Measurements from ENCODE around the gene ZNF687.

GRCh38 chr1:150560417-150560717 lies 11.2 kb downstream of the ADAMTSL4 start:
- PRO-cap: no peak
- RAMPAGE, long total RNA: no peak
- RRBS: no CpG with 5 or more reads among the region's 2 CpGs

GRCh38 chr1:150568634-150568887 lies 10.8 kb downstream of the MCL1 start:
- PRO-cap: no peak
- RAMPAGE, long total RNA: no peak

DNA sequence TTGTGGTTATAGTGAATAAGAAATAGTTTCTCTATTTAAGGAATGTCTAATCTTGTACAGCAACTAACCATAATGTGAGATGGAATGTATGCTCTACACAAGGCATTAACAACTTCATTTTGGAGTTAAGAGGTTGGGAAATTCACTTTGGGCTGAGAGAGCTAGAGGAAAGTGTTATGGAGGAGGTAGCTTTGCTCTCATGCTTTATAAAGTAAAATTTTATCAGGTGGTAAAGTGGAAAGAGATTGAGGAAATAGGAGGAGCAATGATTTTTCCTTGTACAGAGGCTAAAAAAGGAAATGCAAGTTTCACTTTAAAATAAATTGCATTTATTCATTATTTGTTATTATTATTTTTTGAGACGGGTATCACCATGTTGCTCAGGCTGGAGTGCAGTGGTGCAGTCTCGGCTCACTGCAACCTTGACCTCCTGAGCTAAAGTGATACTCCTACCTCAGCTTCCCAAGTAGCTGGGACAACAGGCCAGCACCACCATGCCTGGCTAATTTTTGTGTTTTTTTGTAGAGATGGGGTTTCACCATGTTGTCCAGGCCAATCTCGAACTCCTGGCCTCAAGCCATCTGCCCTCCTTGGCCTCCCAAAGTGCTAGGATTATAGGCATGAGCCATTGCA lies 3.2 kb upstream of the MCL1 start:
- PRO-cap: no peak
- RAMPAGE, long total RNA: no peak
- RRBS: no CpG with 5 or more reads among the region's 3 CpGs

DNA sequence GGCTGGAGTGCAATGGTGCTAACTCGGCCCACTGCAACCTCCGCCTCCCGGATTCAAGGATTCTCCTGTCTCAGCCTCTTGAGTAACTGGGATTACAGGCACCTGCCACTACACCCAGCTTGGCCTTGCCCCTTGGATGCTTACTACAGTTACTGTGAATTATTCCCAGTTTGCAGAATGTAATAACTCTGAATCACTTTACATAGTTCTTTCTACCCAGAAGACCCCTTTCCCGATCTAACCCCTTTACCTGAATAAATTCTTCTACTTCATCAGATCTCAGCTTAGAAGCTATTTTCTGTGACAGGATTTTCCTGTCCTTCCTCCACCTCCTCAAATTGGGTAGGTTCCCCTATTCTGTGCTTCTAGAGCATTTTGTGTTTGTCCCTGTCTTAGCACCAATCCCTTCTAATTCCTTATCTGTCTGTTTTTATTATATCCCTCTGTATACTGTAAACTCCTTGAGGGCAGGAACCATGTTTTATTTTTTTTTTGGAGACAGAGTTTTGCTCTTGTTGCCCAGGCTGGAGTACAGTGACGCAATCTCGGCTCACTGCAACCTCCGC lies 12.5 kb downstream of the ENSA start:
- PRO-cap: unidirectional peak, minus-strand start at position 337 of the sequence
- RAMPAGE, long total RNA: no peak
- RRBS: no CpG with 5 or more reads among the region's 7 CpGs

DNA sequence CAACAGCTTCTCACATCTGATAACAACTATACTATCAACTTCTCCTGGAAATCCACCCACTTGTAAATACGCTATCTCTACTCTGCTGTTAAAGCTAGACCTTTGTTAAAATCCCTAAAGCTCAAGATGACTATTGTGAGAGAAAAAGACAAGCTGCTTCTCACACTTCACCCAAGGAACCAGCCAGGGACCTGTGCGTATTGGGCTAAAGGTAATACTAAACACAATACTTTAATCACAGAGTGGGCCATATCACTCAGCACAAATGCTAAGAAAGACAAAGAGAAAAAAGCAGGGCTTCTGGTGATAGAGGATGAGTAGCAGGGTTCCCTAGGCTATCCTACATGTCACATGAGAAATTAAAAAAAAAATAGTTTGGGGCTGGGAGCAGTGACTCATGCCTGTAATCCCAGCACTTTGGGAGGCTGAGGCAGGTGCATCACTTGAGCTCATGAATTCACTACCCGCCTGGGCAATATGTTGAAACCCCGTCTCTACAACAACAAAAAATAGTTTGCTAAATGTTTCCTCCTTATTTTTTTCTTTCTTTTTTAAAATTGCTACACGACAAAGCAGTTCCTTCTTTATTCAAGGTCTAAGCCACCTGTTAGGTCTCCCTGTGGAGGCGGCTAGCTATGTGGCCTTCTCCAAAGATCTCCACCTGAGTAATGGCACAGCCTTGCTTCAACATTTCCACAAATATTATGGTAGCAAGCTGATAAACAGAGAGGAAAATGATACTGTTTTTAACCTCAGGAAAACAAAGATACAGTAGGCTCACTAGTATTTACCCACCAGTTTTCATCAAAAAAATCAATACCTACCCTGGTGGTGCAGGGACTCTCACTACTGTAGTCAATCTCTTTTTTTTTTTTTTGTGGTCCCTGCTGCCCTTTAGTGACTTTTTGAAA lies 1.5 kb downstream of the ENSA start:
- PRO-cap: no peak
- RAMPAGE, long total RNA: no peak
- RRBS: no CpG with 5 or more reads among the region's 6 CpGs

GRCh38 chr1:151001514-151002299 lies 5.0 kb downstream of the MINDY1 start:
- PRO-cap: no peak
- RAMPAGE, long total RNA: no peak
- RRBS: no CpG with 5 or more reads among the region's 8 CpGs

GRCh38 chr1:151051046-151052333 lies 3.9 kb downstream of the C1orf56 start:
- PRO-cap: no peak
- RAMPAGE, long total RNA: no peak
- RRBS: no CpG with 5 or more reads among the region's 9 CpGs

DNA sequence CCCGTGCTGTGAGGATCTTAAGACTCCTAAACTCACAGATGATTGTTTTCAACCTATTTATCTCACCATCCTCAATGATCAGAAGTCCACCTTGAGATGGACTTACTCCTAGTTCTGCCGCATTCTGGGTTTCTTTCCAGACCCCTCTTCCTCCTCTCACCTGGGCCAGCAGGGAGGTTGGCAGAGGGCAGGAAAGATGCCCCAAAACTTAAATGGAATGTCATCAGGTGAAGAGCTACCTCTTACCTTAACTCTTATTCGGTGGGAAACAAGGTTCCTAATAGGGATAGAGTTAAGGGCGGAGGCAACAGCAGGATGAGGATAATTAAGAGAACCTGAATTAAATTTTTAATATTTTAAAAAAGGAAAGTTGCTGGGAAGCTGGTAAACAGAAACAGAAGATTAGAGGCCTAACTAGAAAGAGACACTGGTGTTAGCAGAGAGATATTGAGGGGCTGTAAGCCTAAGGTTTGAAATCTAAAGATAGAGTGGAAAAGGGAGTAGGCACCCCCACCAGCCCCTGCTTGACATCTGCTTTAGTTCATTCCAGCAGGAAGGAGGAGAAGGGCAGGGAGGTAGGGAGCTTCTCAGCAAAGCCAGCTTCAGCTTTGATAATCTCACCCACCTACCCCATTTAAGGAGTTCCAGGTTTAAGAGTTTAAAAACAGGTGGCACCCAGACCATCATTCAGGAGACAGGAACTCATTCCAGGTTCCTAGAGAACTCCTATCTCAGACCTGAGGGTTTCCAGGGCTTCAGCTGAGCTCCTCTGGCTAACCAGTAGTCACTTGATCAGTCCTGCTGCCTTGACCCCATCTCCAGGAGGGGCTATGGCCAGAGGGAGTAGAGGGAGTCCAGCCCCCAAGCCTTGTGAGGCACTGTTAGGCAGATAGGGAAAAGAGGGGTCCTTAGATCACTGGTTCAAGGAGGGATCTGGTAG lies 5.1 kb downstream of the C1orf56 start:
- PRO-cap: no peak
- RAMPAGE, long total RNA: no peak
- RRBS: no CpG with 5 or more reads among the region's 4 CpGs

- PRO-cap: no peak
- RAMPAGE, long total RNA: no peak
- RRBS: no CpG with 5 or more reads among the region's 4 CpGs
Measured at GRCh38 chr1:151054195-151054797, 5.1 kb downstream of the CDC42SE1 start.

DNA sequence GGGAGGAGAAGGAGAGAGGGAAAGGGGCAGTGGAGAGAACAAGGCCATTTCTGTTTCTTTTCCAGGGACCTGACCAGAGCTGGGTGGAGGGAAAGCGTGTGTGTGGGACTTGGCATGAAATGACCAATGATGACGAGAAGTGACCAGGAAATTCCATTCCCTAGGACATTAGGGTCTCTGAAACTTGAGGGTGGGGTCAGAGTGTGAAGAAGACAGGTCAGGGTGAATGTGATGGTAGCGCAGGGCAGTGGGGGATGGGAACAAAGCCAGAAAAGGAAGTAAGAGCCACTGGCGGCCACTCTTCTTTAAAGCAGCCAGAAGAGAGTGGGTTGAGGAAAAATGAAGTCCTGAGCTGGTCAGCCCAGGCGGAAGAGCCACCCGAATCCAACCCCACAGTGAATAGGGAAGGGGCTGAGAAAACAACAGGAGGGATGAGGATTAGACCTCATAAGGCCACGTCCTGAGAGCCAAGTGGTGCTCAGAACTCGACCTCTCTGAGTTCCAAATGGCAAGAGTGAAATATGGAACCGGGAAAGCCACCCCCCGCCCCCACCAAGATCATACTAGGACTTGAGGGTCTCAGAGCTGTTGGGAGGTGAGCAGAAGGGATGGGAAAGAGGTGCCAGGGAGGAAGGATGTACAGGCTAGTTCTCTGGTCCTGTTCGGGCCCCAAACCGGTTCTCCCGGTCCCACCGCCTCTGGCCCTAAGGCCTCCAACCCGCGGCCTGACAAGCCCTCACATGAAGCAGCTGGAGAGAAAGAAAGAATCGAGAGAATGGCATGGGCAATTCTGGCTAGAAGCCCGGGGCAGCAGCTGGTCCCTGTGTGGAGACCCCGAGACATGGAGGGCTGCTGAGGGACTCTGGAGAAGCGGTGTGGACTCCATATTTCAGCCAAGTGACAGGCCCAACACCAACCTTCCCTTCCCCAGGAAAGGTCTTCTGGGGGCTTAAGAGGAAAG lies 1.0 kb downstream of the CDC42SE1 start:
- PRO-cap: no peak
- RAMPAGE, long total RNA: no peak
- RRBS: 4% methylated on average over 3 of the region's 20 CpGs

DNA sequence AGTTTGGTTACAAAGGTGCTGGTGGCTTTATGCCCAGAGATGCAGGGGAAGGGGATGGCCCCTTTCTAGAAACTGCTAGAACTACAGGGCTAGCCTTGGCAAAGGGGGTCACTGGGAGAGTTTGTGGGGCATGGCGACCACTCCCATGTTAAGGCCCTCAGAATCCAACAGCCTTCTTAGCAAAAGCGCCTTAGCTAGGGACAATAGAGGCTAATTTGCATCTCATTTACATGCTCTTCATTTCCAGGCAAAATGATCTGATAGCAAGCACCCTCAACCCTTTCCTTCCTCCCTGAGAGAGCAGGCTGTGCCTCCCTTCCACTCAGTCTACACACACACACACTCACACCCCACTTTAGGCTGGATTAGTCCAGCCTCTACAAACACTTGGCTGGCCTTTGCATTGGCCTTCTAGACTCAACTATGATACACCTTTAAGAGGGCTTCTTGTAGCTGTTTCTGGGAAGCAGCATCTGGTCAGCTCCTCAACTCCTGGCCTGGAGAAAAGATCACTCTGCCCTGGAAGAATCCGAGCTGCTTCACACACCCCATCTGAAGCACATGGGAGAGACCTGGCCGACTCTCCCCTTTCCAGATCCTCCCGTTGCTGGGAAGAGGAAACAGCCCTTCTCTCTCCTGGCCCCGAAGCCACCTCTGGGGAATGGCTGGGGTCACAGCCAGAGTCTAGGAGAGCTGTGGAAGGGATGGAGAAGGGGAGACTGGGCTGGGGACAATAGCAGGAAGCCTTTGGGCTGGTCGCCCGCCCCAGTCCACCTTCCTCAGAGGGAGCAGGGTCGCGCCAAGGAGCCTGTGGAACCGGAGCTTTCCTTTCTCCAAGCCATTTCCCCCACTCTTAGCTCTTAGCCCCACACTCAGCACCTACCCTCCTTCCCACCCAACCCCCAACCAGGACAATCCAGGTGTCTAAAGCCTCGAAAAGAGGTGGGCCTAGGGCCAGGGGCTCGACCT lies 1.6 kb downstream of the SEMA6C start:
- PRO-cap: no peak
- RAMPAGE, long total RNA: no peak
- RRBS: no CpG with 5 or more reads among the region's 13 CpGs

DNA sequence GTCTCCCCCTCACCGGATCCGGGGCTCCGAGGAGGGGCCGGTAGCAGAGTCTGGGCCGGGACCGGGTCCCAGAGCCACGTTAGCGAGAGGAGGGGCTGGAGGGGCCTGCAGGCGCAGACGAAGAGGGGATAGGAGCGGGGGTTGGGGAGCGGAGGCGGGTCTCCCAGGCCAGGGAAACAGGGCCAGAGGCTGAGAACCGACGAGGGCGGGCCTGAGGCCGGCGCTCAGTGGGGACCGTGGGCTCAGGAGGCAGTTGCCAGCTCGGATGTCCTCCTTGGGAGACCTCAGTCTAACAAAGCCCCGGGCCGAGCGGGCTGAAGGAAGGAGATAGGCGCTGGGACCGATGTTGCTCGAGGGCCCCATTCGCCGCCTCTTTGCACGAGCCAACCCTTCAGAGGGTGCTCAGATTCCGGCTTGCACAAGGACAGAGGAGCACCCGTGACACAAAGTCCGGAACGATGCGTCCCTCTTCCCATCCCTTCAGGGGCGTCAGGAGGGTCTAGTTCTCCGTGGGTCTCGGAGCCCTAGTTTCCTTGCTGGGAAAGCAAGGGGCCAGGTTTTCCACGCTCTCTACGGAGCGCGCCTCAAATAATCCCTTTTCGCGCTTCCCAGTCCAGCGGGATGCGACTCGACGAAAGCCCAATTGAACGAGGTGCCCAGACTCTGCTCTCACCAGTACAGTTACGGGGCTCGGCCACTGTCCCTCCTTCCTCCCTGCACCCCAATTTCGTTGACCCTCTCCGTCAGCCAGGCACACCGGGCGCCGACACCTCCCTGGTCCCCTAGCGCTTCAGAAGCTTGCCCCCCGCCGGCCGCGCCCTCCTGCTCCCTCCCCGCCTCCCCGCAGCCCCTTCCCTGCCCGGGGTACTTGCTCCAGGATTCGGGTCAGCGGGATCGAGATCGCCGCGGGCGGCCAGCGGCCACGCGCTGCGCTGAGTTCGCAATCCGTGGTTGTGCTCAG lies 590 bp downstream of the SEMA6C start:
- PRO-cap: no peak
- RAMPAGE, long total RNA: no peak
- RRBS: 2% methylated on average over 20 of the region's 76 CpGs

GRCh38 chr1:151248848-151249222 lies 5.7 kb upstream of the PSMD4 start:
- PRO-cap: no peak
- RAMPAGE, long total RNA: no peak
- RRBS: no CpG with 5 or more reads among the region's 1 CpG

DNA sequence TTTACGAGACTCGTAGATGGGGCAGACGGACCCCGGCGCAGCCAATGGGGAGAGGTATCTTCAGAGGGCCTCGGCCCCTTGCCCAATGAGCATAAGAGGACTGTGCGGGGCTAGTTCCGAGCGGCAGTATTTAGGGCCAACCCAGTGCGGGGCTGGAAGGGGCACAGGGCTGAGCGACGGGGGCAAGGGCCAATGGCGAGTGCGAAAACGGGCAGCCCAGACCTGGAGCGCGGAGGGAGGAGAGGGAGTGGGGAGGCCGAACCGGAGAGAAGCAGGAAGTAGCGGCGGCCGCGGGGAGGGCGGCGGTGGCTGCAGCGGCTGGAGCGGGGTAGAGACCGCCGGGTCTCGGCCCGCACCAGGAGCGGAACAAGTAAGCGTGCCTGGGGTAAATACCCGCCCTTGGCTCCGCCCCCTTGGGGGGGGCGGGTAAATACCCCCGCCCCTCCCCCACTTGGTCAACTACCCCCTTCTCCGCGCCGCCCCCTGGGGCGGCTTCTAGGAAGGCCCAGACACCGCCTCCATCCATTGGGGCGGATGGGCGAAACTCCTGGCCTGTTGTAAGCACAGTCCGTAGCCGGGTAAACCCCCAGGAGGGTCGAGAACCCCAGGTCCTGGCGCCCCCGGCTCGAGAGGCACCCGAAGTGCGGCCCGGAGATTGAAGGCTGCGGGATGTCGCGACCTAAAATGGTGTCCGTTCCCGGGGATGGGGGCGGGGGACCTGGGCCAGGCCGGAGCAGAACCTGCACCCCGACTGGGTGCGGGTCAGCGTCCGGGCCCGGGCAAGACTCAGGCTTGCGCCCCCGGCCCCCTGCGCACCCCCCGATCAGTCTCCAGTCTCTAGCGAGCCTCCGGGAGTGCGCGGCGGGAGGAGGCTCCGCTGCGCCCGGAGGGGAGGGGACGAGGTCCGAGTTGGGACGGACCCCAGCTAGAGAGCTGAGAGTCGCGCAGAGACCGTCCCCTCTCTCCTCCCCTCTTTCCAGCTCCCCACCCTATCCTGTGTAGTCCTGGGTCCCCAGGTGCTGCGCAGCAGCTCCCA lies at the start of gene ZNF687:
Gene ZNF687, plus strand, starts transcription at position 274 of the 1,036 bp plus-strand sequence.
- PRO-cap: bidirectional peak, plus-strand start at position 274 of the sequence, minus-strand start outside the sequence; bidirectional peak, plus-strand start at position 395 of the sequence, minus-strand start at position 367 of the sequence
- RAMPAGE, long total RNA: no peak
- RRBS: 1% methylated on average over 33 of the region's 84 CpGs

DNA sequence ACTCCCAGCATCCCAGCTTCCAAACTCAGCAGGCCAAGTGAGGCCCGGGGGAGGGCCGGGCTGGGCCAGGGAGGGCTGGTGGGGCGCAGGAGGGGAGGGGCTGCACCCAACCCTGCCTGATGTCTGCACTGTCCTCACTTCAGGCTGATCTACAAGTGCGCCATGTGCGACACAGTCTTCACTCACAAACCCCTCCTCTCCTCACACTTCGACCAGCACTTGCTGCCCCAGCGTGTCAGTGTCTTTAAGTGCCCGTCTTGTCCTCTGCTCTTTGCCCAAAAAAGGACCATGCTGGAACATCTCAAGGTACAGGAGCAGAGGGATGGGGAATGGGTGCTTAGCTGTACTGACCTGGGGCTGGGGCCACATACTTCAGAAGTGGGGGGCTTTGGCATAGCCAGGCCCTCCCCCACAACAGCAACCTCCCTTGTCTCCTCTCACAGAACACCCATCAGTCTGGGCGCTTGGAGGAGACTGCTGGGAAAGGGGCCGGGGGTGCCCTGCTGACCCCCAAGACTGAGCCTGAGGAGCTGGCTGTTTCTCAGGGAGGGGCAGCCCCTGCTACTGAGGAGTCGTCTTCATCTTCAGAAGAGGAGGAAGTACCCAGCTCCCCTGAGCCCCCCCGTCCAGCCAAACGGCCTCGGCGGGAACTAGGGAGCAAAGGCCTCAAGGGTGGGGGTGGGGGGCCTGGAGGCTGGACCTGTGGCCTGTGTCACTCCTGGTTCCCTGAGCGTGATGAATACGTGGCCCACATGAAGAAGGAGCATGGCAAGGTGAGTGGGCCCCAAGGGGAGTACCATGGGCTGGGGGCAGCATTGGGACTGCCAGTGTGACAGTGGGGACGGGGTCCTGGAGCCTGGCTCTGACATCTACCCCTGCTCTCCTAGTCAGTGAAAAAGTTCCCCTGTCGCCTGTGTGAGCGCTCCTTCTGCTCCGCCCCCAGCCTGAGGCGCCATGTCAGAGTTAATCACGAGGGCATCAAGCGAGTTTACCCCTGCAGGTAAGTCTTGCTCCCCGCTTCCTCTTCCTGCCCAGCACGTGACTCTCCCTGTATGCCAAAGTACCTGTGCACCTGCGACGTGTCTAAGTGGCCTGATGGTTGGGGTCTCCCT lies 7.5 kb downstream of the ZNF687 start:
- PRO-cap: no peak
- RAMPAGE, long total RNA: no peak
- RRBS: no CpG with 5 or more reads among the region's 28 CpGs

DNA sequence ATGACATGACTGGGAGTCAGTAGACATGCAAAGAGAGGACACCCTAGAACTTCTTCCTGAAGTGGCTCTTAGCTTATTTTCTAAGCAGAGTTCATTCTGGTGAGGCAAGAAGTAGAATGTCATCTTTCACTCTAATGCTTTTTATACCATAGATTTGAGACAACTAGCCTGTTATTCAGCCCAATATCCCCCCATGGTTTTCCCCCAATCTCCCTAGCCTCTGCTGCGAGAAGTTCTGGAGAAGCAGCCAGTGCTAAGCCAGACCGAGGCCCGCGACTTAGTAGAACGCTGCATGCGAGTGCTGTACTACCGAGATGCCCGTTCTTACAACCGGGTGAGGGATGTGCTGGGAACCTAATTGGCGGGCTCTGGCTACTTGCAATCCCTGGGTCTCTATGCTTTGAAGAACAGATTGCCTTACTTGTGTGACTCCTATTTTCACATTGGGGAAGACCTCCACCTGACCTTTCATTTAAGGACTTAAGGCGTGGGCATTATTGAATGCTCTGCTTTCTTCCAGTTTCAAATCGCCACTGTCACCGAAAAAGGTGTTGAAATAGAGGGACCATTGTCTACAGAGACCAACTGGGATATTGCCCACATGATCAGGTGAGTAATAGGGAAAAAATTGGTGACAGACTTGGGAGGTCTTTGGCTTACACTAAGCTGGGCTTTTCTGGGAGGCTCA lies 1.8 kb downstream of the PSMB4 start:
- PRO-cap: no peak
- RAMPAGE, long total RNA: no peak
- RRBS: no CpG with 5 or more reads among the region's 13 CpGs

DNA sequence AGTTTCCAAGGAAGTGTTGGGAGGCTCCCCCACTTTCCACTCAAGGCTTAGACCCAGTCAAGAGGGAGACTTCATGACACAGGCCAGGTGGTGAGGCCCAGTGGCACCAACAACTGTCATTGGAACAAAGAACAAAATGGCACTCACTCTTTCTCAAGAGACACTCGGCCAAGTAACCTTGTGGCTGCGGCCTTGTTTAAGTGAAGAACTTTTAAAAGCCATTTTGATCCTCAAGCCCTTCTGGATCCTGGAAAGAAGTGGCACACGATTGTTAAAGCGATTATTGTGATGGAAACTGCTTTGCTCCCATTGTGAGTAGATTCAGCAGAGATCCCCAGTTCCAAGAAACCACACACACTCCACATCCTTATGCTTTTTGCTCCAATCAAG lies 446 bp upstream of the POGZ start:
- PRO-cap: no peak
- RAMPAGE, long total RNA: no peak
- RRBS: no CpG with 5 or more reads among the region's 4 CpGs

GRCh38 chr1:151529067-151529804 lies 10.9 kb upstream of the TUFT1 start:
- PRO-cap: no peak
- RAMPAGE, long total RNA: no peak
- RRBS: 85% methylated on average over 4 of the region's 15 CpGs

DNA sequence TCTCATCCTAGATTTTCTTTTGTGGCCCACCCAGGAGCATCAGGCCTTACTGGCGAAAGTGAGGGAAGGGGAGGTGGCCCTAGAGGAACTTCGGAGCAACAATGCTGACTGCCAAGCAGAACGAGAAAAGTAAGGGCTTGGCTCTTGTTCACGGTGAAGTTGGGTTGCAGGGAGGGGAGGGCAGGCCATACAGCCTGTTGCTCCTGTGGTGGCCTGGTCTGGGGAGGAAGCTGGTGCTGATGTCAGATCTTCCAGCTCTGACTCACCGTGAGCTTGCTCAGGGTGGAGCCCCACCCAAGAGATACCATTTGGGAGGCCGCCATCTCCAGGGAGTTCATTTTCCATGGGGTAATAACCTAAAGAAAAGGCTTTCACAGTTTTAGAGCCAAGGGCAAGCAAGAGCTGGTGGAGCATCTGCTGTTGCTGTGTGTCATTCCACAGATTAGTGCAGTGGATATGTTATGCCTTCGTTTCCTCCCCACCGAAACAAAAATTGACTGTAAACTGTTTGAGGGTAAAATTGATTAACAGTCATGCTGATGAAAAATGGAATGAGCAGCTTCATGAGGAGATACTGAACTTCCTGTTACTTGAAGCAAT lies 34.9 kb downstream of the TUFT1 start:
- PRO-cap: no peak
- RAMPAGE, long total RNA: no peak
- RRBS: no CpG with 5 or more reads among the region's 8 CpGs

DNA sequence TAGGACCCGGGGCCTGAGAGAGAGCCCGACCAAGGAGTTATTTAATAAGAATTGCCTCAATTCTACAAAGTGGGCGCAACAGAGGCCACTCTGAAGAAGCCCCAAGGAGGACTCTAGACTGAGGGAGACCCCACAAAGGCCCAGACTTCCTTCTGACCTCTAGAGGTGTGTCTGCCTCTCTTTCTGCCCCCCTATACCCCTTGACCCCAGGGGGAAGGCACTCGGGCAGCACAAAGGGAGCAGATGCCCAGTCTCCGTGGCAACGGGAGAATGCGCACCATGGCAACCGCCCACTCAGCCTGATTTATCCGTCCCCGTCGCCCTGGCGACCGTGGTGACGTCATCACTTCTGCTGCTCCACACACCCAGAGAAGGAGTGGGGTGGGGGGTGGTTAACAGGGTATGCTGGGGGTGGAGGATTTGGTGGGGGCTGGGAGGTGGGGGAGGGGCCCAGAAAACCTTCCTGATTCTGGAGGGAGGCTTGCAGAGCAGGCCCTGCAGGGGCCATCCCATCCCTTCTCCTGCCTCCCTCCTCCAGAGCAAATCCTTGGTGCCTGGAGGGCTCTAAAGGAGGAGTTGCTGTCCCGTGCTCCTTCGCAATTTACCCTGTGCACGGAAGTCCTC lies 6.4 kb downstream of the CELF3 start:
- PRO-cap: no peak
- RAMPAGE, long total RNA: no peak
- RRBS: no CpG with 5 or more reads among the region's 17 CpGs